Measurements from ENCODE around the gene TGIF2.

GRCh38 chr20:35135741-35136519 is 11.2 kb downstream of the EDEM2 start:
- PRO-cap, 7 experiments, result peak in 1 of 7 experiments; most common plus-strand start chr20:35135915 (in 1)
- RAMPAGE, long total RNA, 2 experiments, result no peak in any of the 2 experiments

GRCh38 chr20:35250669-35251113 is 24.2 kb downstream of the MMP24 start:
- PRO-cap, 7 experiments, result no peak in any of the 7 experiments
- RAMPAGE, long total RNA, 2 experiments, result no peak in any of the 2 experiments

- PRO-cap, 7 experiments, result no peak in any of the 7 experiments
- RAMPAGE, long total RNA, 2 experiments, result no peak in any of the 2 experiments
Measured at GRCh38 chr20:35279260-35280320, 1.7 kb upstream of the MMP24OS start.

DNA sequence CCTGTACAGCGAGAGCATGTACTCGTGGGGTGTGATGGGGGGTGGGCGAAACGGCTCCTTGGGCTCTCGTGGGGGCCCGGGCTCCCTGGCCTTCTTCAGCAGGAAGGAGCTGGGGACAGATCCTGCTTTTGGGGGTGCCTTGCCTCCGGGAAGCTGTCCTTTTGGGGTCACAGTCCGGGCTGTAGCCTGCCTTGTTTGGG is 733 bp downstream of the GDF5 start:
- PRO-cap, 7 experiments, result peak in 1 of 7 experiments; most common minus-strand start position 97 of the sequence (in 1)
- RAMPAGE, long total RNA, 2 experiments, result no peak in any of the 2 experiments

GRCh38 chr20:35474109-35474726 is 18.8 kb downstream of the CEP250 start:
- PRO-cap, 7 experiments, result peak in 2 of 7 experiments; most common plus-strand start chr20:35474491 (in 2)
- RAMPAGE, long total RNA, 2 experiments, result no peak in any of the 2 experiments

- PRO-cap, 7 experiments, result peak in 2 of 7 experiments; most common plus-strand start chr20:35601266 (in 2); most common minus-strand start chr20:35601152 (in 1)
- RAMPAGE, long total RNA, 2 experiments, result no peak in any of the 2 experiments
Measured at GRCh38 chr20:35601008-35601362, 14.6 kb upstream of the SPAG4 start.

GRCh38 chr20:35618218-35618555 is 2.6 kb downstream of the SPAG4 start:
- PRO-cap, 7 experiments, result peak in 2 of 7 experiments; most common plus-strand start chr20:35618389 (in 2)
- RAMPAGE, long total RNA, 2 experiments, result no peak in any of the 2 experiments

- PRO-cap, 7 experiments, result no peak in any of the 7 experiments
- RAMPAGE, long total RNA, 2 experiments, result no peak in any of the 2 experiments
Measured at GRCh38 chr20:35687319-35687791, 11.8 kb downstream of the NFS1 start.

DNA sequence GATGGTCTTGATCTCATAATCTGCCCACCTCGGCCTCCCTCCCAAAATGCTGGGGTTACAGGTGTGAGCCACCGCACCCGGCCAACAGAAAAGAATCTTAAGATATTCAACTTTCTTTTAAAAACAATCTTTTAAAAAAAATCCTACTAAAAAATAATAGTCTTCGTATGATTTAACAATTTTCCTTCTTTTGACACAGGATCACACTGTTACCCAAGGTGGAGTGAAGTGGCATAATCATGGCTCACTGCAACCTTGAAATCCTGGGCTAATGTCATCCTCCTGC is 21.0 kb downstream of the RBM39 start:
- PRO-cap, 7 experiments, result no peak in any of the 7 experiments
- RAMPAGE, long total RNA, 2 experiments, result no peak in any of the 2 experiments

- PRO-cap, 7 experiments, result no peak in any of the 7 experiments
- RAMPAGE, long total RNA, 2 experiments, result no peak in any of the 2 experiments
Measured at GRCh38 chr20:36085715-36086392, 68.7 kb upstream of the EPB41L1 start.

GRCh38 chr20:36147536-36147904 is 7.0 kb upstream of the EPB41L1 start:
- PRO-cap, 7 experiments, result no peak in any of the 7 experiments
- RAMPAGE, long total RNA, 2 experiments, result no peak in any of the 2 experiments

DNA sequence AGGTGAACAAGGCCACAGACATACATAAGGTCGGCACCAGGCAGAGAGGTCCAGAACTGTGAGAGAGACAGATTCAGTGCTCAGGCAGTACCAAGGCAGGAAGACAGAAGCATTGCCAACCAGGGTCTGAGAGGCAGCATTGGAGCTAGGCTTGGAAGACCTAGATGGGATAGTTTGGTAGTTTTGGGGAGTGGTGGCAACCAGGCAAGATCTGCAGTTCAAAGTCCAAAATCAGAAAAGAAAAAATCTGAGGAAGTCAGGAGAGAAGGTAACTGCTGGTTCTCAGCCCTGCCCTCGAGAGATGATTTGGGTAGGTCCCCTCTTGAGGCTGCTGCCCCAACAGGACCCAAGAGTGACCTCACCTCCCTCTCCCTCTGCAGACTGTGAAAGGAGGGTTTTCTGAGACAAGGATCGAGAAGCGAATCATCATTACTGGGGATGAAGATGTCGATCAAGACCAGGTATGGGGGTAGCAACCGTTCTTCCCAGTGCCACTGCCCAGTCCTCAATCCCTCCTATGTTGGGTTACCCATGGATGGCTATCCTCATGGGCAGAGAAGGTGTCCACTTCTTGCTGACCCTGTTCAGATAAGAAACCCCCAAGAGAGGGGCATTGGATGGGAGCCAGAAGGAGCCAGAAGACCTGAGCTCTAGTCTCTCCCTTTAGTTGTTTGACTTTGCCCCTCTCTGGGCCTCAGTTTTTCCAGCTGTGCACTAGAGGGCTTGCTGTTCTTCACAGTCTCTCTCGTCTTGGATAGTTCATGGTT is 14.6 kb upstream of the AAR2 start:
- PRO-cap, 7 experiments, result no peak in any of the 7 experiments
- RAMPAGE, long total RNA, 2 experiments, result start-site peak on the plus strand in 1 of 2 experiments, centred at position 638 of the sequence, 13 reads per replicate

DNA sequence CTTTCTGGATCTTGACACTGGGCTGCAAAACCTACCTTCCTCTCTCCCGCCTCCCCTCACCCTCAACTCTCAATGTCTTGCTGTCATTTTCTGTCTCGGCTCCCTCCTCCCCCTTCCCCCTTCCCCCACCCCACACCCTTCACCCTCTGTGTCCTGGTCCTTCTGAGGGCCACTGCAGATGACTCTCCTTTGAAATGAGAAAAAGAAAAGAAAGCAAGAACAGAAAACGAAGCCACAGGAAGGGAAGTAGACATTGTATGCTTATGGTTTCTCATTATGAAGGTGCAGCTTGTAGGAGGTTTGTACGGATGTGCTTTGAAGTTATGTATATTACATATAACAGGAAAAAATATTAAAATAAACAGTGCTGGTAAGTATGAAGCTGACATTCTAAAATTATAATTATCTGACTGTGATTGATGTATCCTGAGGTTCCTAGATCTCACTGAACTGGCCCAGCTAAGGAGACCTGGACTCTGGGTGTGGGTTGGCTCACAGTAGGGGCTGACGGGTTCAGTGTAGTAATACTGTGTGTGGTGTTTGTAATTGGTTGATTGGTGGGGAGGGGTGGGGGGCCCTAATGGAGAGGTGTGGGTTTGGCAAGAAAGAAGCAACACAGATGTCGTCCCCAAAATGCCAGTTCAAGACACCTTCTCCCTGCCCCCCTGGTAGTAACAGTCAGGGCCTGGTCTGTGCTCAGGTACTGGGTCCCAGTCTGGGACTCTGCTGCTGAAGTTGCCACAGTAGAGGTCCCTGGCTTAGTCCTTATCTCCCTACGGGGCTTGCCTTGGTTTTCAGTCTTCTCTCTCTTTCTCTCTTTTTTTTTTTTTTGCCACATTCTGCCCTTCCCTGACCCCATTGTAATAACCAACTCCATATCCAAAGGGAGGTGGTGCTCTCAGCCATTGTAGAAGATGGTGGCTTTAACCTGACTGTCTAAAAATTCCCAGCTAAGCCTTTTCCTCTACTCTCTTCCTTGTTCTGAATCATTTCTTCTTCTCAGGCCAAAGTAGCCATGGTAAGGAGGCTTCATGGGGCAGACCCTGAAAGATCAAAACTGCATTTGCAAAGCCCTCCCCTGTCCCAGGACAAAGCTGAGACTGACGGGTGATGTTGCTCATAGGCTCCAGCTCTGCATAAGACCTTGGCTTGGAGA is 5.9 kb upstream of the AAR2 start:
- PRO-cap, 7 experiments, result no peak in any of the 7 experiments
- RAMPAGE, long total RNA, 2 experiments, result no peak in any of the 2 experiments

DNA sequence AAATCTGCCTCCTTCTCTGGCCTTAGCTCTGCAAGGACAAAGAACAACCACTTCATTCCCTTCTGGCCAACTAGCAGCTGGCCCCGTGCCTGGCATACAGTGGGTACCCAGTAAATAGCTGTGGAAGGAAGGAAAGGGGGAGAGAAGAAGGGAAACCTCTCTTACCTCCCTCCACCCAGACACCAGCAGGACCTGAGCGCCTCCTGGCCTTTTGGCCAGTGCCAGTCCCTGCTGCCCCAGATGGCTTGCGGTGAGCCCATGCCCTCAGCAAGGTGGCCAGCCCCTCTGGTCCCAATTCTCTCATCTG is 61.8 kb downstream of the DLGAP4 start:
- PRO-cap, 7 experiments, result no peak in any of the 7 experiments
- RAMPAGE, long total RNA, 2 experiments, result no peak in any of the 2 experiments

DNA sequence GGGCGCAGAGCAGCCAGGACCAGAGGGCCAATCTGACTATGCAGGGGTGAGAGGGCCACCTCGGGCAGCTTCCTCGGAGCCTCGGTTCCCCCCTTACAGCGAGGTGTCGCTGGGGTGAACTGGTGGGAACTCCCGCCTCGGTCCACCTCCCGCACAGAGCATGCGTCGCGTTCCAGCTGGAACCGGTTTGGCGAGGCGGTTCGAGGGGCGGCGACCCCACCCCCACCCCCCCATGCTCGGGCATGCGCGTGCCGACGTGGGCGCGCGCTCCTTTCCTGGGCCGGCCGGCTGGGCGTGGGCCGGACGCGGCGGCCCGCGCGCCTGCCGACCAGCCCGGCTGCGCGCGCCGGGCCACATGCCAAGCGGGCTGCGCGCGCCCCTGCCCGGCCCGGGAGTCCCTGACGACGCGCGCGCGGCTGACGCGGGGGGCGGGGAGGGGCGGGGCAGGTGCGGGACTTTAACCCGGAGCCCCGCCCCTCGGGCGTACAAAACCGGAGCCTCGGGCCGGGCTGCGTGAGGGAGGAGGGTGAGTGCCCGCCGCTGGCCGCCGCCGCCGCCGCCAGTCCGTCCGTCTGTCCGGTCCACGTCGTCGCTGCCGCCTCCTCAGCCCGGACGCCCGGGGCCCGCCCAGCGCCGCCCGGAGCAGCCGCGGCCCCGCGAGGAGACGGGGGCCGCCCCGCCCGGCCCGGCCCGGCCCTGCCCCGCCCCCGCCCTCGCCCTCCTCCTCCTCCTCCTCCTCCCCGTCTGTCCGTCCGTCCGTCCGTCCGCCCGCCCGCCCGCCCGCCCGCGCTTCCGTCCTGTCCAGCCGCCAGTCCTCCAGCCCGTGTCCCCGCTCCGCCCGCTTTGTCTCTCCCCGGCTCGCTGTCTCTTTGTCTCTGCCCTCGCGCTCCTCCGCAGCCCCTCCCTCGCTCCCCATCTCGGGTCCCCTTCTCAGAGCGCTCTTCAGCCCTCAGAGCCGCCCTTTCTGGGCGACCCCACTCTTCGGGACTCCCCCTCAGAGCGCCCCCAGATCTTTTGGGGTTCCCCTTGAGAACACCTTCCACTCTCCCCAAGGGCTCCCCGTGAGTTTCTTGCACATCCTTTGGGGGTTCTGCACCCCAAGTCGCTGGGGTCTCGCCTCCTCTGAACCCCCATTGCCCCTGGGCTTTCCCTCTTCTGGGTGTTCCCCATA is 79.9 kb upstream of the MYL9 start:
- PRO-cap, 7 experiments, result peak in 7 of 7 experiments; most common plus-strand start position 811 of the sequence (in 7); most common minus-strand start position 162 of the sequence (in 7)
- RAMPAGE, long total RNA, 2 experiments, result start-site peak on the plus strand in 2 of 2 experiments, centred at positions 484 to 492 of the sequence, 98 to 163 reads per replicate

DNA sequence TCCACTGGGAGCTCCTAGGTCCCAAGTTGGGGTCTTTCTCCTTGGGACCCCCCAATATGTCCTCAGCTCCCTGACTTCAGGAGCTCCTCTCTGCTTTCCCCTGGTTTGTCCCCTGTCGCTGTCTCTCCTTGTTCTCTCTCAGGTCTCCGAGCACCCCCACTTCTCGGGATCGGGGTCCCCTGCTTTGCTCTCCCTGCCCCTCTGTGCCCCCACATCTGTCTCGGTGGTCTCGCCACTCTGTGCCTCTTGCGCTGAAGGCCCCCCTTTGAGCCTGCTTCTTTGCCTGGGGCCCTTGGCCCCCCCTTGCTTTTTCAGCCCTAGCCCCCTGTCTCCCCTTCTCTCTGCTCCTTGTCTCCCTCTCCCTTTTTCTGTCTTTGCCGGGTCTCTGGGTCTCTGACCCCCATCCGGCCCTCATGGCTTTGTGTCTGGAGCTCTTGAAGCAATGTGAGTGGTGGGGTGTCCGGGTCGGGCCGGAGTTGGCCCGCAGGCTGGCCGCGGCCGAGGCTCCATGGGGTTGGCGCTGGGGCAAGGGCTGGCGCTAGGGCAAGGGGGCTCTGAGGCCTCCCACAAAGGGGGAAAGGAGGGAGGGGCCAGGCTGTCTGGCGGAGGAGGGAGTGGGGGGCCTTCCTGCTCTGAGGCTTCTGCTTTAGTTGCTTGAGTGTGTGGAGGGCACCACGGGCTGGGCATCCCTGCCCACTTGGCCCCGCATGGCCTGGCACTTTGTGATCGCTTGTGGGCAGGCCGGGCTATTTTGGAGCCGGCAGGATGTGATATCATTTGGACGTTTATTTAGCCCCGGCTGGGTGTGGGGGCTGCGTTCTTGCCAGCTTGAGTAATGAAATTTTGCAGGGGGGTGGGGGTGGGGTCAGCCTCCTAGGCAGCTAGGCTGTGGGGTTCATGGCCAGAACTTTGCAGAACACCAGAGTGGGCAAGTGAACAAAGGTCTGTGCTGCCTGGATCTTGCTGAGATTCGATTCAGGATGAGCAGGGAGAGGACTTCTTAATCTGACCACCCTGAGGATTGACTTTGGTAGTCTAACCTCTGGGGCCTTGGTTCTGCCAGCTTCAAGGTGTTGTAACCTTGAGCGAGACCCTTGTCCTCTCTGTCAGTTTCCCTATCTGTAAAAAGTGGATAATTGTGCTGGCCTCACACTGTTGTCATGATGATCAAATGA is 78.8 kb upstream of the MYL9 start:
- PRO-cap, 7 experiments, result peak in 6 of 7 experiments; most common plus-strand start position 966 of the sequence (in 4); most common minus-strand start position 724 of the sequence (in 3)
- RAMPAGE, long total RNA, 2 experiments, result no peak in any of the 2 experiments

- PRO-cap, 7 experiments, result no peak in any of the 7 experiments
- RAMPAGE, long total RNA, 2 experiments, result no peak in any of the 2 experiments
Measured at GRCh38 chr20:36471648-36472280, 69.6 kb upstream of the MYL9 start.

GRCh38 chr20:36472358-36472821 is 68.9 kb upstream of the MYL9 start:
- PRO-cap, 7 experiments, result no peak in any of the 7 experiments
- RAMPAGE, long total RNA, 2 experiments, result no peak in any of the 2 experiments

DNA sequence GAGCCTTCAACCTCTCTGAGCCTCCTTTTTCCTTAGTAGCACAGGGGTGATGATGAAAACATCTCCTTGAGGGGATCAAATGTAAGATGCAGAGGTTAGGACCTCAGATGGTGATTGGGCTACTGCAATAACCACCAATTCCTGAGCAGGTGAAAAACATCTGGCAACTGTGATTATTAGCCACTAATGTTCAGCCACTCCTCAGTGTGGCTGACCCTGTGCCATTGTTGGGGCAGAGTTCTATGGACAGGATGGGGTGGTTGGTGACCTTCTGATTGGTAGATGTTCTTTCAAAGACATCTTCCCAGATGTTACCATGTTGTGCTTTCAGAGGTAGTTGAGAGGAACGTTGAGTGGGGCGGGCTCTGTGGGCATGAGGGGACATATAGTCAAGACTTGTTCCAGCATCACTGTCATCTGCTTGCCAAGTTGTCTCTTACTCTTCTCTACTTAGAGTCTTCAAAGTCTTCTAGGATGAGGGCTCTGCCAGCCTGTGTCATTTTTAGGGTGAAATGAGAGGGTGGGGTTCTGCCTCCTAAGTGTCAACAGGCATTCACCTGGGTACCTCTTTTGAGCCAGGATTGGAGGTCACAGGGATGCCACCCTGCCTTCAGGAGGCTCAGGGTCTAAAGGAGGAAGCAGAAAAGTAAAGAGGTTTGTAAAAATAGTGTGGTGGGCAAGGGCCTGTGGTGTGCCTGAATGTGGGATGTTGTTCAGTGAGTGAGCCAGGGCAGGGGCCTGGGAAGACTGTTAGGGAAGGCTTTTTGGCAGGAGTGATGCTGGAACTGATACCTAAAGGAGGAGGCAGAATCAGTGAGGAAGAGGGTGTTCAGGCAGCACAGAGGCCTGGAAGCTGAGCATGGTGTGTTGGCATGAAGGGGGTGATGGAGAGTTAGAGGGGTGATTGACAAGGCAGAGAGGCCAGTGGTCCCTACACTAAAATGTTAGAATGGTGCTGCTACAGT is 62.2 kb upstream of the MYL9 start:
- PRO-cap, 7 experiments, result no peak in any of the 7 experiments
- RAMPAGE, long total RNA, 2 experiments, result no peak in any of the 2 experiments

- PRO-cap, 7 experiments, result peak in 7 of 7 experiments; most common plus-strand start chr20:36573616 (in 3); most common minus-strand start chr20:36573387 (in 5)
- RAMPAGE, long total RNA, 2 experiments, result start-site peak on the plus strand in 1 of 2 experiments, at chr20:36573666-36573692 at its widest, 19 reads per replicate
Measured at GRCh38 chr20:36573139-36573960, at the start of gene TGIF2. TSS of gene TGIF2 (plus strand) at chr20:36573597.